Hair follicular keratinocyte (primary cell): ENCODE results near the genes COA4, PPME1 and PGM2L1.

DNA sequence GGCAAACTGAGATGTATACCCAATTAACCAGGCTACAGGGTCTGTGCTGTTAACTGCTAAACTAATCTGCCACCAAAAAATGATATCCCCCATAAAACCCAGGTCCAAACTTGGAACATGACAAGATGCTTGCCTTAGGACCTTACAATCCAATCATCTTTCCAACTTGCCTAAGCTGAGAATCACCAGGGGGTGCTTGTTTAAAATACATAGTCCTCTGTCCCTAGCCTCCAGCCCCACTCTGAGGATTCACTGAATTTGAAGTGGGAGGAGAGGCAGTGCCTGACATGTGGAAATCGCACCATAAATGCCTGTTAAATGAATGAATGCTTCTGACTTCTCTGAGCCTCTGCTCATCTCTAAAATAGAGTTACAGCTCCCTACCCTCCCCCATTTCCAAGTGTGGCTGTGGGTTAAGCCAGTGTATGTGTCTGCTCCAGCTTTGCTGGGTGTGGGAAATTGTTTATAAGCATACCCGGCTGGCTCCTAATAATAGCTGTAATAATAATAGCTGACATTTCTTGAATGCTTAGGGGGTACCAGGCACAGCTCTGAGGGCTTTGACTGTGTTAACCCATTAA lies 6.8 kb upstream of the FCHSD2 start:
- RAMPAGE, long total RNA: no peak

- RAMPAGE, long total RNA: no peak
Observed at GRCh38 chr11:73157135-73158209, 15.4 kb upstream of the FCHSD2 start.

GRCh38 chr11:73200017-73200933 lies 17.8 kb upstream of the P2RY2 start:
- RAMPAGE, long total RNA: no peak

- RAMPAGE, long total RNA: no peak
Observed at GRCh38 chr11:73306811-73307368, 1.2 kb upstream of the ARHGEF17 start.

- RAMPAGE, long total RNA: no peak
Observed at GRCh38 chr11:73309132-73309532, 1.1 kb downstream of the ARHGEF17 start.

GRCh38 chr11:73312940-73313423 lies 4.9 kb downstream of the ARHGEF17 start:
- RAMPAGE, long total RNA: no peak

DNA sequence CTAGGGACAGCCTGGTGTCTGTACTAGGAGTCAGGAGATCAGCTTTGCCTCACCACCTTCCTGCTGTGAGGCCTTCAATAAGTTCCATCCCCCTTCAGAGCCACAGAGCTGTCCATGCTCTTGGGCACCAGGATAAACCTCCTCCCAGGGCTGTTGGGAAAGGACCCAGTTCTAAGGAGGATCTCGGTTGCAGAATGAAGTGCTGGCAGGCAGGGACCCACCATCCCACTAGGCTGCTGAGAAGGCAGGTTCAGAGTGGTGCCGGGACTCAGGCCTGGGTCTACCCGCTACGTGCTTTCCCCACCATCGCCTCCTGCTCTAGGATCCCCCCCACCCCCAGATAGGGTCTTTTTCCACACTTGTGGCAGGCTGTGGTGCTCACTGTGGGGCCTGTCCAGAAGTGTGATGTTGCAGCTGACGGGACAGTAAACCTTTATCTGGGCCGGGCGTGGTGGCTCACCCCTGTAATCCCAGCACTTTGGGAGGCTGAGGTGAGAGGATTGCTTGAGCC lies 9.9 kb downstream of the ARHGEF17 start:
- RAMPAGE, long total RNA: no peak

- RAMPAGE, long total RNA: no peak
Observed at GRCh38 chr11:73324863-73325611, 17.0 kb downstream of the ARHGEF17 start.

DNA sequence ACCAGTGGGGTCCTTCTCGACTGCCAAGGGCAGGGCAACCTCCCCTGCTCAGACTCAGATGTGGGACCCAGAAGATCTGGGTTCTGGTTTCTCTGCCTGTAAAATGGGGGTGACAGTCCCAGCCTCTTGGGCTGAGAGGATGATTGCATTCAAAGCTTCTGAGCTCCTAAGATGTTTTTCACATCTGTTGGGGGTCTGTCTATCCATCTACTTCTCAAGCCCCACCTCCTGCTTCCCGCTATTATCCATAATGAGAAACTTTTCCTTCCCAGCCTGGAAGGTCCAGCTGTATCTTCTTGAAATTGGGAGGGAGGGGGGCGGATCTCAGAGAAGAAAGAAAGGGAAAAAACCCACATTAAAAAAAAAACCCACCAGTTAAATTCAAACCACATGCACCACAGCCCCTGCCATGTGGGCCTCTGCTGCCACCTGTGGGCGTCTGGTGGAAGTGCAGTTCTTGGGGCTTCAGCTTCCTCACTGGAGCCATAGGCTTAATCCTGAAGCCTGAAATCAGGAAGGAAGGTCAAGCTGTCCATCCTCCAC lies 27.2 kb downstream of the ARHGEF17 start:
- RAMPAGE, long total RNA: no peak

DNA sequence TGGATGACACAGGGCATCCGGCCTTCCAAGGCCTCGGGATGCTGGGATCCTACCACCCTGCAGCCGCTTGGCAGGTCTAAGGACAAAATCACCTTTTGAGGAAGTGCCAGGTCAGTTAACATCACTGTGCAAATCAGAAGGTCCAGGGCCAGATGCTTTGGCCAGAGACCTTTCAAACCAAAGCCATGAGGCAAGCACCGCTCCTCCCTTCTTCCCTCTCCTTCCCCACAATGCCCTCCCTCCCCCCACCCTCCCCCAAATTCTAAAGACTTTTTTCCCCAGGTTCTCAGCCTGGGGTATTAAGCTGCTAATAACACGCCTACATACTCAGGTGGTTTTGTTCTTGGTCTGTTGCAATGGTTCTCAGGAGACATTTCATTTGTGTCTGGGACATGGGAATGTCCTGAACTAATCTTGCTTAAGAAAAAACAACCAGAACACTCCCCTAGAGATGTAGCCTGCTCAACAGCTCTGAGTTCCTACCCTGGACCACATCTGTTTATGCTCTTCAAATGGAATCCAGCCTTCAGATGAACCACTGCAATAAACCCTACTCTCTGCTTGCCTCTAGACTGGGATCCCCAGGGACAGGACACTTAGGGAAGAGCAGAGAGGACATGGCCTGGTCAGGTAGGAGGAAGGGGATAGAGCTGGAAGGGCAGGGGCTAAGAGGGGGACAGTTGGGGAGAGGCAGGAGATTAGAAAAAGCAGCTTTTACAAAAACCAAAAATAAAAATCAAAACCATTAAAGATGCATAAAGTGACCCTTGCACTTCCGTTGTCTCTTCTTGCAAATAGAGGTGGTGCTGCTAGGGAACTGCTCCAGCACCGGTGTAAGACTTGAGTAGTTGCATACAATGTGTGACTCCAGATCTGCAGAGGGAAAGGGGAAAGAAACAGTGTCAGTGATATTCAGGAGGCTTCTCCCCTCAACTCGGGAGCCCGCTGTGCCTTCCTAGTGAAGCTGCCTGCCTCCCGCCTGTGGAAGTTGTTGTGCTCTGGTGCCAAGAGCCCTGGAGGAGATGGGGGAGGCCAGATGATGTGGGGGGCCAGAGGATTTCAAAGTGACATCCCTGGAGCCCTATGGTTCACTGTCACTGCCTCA lies 30.0 kb downstream of the RELT start:
- RAMPAGE, long total RNA: no peak

DNA sequence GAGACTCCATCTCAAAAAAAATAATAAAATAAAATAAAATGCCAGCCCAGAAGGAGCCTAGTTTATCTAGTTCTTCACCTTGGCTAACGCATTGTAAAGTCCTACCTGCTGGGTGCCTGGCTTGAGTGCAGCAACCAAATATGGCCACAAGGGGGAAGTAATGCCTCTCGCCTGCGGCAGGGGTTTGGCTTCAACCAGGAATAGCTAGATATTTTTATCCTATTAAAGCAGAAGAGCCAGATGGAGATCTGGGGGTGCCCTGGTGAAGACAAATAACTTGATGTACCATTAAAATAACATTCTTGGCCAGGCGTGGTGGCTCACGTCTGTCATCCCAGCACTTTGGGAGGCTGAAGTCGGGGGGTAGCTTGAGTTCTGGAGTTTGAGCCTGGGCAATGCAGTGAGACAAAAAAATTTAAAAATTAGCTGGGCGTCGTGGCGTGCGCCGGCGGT lies 20.6 kb upstream of the PLEKHB1 start:
- RAMPAGE, long total RNA: no peak

DNA sequence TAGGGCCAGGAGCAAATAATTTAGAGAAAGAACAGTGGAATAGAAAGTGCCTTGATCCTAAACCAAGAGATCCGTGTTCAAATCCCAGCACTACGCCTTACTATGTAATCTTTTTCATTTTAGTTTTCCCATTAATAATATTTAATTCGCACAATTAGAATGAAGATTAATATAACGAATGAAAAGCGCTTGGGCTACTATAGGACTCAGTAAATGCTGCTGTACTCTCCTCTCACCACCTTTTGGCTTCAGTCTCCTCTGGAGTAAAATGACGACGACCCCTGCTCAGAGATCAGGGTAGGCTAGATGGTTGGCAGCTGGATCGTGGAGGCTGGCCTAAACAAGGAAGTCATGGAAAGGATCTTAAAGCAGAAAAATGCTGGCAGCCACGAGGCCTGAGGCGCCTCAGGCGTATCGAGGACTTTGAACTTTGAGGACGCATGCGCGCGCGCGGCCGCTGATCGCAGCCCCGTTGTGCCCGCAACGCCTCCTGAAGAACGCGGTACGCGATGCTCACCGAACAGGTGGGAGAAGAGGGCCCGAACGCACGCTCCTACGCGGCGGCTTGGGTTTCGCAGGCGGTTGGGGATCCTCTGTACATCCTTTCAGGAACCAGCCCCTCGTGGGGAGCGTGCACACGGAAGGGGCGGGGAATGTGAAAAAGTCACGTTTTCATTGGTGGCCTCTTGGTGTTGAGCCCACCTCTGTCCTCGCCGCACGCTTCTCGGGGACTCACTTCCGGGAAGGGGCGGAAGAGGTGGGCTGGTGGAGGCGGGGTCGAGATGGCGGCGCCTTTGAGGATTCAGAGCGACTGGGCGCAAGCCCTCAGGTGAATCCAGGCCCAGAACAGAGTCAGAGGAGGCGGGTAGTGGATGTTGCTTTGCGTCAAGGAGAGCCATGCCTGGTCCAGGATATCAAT lies at the start of gene COA4:
COA4 (minus strand) TSS at position 607 of the 919 bp plus-strand sequence.
- RAMPAGE, long total RNA: start-site peak on the minus strand centred at position 600 of the sequence, 58 bp wide, 196 and 66 reads in 2 replicates; start-site peak on the plus strand centred at position 769 of the sequence, 24 bp wide, 34 and 30 reads in 2 replicates

DNA sequence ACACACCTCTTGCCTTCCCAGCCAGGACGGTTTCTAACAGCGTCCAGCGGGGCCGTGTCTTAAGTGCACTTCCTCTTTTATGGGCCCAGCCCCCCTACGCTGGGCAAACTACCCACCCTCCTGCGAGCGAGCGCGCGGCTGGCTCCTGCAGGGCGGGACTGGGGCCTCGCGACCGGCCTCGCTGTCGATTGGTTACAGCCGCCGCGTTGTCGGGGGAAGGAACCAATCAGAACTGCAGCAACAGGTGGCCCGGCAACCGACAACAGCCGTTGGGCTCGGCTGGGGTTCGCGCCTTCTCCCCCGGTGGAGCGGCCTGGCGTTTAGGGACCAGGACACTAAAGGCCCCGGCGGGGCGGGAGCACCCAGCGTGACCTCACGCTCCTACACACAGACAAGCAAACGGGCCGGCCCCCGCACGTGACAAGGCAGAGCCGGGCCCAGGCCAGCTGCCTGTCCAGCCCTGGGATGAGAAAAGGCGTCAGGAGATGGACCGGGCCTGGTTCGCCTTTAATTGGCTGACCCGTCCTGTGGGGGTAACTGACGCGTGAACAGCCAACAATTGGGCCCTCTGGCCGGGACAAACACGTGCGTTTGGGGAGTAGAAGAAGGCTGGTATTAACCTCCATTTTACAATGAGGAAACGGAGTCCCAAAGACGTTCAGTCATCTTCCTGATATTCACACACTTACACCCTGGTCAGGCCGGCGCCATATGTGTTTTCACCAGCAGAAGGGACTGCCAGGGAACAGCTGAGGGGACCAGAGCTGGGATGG lies 711 bp upstream of the UCP2 start:
- RAMPAGE, long total RNA: no peak

DNA sequence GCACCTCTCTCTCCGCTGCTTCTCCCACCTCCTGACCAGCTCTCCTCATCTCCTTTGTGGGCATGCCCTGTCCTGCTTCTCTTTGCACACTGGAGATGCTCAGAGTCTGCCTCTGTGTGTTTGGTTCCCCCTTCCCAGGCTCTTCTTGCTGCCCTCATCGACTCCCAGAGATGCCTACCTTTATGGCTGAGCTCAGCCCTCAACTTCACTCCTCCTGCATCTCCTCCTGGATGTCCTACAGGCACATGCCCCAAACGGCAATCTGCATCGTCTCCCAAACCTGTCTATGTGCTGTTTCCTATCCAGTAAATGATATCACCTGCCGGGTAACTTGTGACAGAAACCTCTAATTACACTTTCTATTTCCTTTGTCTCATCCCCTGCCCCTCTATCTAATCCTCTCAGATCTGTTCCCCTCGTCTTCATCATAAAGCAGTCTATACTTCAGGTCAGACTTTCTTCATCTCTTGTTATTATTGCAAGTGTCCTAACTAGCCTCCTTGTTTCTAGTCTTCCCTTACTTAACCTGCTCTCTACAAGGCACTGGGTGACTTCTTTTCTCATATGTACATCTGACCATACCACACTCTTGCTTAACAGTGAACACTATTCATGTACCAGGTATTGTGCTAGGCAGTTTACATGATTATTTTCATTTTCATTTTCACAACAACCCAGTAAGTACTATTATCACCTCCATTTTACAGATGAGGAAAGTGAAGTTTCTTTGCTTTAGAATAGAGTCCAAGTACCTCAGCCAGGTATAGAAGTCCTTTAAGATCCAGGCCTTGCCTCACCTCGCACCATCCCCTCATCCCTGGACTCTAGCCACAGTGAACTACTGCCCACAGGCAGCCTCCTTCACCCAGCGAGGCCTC lies 21.9 kb upstream of the UCP3 start:
- RAMPAGE, long total RNA: no peak

DNA sequence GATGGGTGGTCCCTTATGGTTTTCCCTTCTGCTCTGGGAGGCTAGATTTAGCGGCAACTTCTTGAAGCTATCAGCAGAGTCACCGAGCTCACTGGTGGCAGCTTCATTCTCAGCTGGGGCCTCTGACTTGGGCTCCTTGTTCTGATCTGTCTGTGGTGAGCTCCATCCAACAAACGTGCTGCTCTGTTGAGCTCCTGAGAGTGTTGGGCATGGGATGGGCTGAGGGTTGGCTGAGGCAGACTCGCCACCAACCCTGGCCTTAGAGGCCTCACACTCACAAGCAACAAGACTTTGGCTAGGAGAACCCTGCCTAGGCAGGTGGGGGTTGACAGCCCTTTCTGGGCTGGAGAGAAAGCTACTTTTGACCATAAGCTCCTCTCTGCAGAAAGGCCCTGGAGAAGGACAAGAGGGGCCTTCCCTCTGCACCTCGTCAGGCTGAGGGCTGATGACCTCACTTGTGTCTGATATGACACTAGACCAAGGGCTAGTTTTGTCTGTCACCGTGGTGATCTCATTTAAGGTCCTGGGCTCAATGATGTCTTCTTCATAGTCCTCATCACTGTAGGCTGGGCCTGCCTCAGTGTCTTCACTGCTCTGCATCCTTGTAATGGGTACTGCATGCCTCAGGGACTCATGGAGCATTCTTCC lies 24.7 kb upstream of the UCP3 start:
- RAMPAGE, long total RNA: no peak

DNA sequence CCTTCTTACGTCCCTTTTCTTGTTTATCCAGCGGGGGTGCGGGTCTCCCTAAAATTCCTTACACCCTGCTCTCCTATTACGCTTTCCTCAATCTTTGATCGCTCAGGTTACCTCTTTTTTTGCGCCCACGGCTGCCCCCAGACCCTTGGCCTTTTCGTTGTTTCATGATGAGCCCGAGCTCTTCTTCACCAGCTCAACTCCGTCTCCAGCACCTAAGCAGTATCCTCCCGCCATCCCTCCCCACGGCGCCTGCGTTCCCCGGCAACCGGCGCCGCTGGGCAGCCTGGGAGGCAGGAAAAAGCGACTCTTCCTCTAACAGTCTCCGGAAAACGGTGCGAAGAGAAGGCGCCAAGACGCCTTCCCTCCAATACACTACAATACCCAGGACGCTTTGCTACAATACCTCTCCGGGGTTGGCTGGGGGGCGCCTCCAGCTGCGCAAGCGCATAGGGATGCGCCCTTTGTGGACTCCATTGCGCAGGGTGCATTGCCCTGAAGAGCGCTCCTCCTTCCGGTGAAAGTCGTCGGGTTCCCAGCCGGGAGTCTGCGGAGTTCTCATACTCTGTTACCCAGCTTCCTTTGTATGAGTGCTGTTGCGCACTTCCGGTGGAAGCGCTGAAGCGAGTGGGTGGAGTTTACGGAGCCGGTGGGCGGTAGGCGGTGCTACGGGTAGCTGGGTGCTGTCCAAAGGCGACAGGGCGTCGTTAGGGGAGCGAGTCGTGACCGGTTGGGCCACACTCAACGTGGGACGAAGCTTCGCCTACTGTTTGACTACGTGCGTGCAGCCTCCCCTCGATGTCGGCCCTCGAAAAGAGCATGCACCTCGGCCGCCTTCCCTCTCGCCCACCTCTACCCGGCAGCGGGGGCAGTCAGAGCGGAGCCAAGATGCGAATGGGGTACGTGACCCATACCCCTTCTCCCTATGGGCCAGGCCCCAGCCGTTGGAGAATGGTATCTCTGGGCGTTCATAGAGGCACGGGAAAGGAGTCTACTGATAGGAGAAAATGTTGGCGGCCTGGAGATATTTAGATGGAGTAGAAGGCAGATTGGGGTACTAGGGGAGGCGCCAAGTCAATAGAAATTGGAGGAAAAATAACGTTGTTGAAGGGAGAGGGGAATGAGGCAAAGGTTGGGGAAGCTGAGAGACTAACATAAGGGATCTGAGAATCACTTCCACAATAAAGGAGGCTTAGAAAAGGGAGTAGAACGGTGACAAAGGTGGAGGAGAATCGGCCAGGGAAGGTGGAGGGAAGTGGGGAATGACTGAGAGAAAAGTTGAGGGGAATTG lies at the start of gene PPME1:
PPME1 (plus strand) TSS at position 663 of the 1,288 bp plus-strand sequence.
- RAMPAGE, long total RNA: no peak

DNA sequence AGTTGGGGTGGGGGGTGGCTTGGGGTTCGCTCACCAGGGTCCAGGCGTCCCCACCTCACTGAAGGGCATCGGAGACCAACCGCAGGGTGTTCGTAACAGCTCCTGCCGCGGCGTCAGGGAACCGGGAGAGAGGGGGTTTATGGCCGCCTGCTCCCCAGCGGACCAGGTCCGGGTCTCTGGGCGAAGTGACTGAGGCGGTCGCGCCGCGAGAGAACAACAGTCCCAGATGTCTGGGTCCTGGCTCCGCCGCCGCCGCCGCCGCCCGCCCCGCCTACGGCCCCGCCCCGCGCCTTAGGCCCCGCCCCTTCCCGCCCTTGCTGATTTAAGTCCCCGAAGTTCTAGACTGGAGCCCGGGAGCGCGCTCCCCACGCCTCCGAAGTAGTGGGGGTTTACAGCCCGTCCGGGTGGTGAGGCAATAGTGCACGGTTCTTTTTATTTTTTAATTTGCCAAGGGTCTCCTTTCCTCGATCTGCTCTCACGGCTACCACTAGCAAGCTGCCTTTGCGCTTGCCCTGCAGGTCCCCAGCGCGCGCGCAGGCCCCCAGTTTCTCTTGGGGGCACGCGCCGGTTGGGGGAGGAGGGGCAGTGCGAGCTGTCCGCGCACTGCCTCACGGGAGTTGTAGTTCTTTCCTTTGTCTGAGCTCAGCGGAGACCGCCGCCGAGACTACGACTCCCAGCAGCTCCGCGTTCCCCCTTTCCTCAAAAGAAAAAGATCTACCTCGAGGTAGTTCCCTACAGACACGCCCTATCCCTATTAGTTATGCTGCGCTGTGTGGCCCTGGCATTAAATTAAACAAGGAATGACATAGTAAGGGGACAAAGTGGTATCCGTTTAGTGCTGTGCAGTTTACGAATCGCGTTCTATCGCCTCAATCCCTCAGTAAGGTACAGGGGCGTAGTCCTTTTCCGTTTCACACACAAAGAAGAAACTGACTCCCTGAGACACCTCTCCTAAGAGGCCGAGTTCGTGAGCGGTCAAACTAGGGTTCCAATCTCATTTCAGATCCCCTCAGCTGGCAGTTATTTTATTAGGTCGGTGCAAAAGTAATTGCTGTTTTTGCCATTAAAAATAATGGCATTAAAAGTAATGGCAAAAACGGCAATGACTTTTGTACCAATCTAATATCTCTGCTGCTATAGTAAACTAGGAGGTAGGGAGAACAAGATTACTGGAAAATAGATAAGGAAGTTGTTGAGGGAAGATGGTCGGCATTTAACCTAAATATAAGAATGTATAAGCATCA lies at the start of gene PGM2L1:
PGM2L1 (minus strand) TSS at position 228 of the 1,244 bp plus-strand sequence.
- RAMPAGE, long total RNA: no peak

DNA sequence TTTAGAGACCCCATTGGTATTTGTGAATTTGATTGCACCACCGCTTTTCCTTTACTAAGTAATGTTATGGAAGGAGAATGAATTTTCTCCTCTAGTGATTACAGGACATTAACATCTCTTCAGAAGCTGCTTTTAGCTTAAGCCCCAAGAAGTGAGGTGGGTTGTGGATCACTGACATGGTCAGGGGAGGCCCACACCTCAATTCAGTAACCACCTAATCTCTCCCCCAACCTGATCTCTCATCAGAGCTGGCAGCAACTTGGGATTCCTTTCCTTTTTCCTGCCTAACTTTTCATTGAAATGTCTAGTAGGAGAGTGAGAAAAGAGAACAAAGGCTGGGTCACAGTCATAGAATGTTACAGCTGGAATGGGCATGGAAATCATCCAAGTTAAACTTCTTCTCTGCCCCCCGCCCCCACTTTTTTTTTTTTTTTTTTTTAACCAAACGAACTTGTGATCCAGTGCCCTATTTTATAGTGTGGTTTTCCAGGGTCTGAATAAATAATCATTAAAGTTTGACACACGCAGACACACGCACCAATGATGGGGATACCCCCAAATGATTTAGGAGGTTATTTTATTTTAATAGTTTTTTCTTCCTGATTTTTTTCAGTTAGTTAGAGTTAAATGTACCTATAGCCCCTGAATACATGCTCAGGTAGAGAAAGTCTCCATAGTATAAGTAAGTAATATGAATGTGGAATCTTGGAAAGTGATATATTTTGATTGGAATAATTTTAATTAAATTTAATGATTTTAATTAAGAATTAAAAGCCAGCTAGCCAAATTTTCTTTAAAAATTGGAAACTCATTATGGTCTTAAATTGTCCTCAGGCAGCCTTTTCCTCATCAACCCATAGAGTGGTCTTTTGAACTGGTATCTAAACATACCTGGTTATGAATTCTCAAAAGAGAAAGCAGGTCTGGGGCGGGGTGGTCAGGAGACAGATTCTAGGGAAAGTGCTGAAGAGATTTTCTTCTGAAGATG lies 92.0 kb downstream of the RNF169 start:
- RAMPAGE, long total RNA: no peak

- RAMPAGE, long total RNA: no peak
Observed at GRCh38 chr11:75151264-75151754, 402 bp downstream of the SLCO2B1 start.

DNA sequence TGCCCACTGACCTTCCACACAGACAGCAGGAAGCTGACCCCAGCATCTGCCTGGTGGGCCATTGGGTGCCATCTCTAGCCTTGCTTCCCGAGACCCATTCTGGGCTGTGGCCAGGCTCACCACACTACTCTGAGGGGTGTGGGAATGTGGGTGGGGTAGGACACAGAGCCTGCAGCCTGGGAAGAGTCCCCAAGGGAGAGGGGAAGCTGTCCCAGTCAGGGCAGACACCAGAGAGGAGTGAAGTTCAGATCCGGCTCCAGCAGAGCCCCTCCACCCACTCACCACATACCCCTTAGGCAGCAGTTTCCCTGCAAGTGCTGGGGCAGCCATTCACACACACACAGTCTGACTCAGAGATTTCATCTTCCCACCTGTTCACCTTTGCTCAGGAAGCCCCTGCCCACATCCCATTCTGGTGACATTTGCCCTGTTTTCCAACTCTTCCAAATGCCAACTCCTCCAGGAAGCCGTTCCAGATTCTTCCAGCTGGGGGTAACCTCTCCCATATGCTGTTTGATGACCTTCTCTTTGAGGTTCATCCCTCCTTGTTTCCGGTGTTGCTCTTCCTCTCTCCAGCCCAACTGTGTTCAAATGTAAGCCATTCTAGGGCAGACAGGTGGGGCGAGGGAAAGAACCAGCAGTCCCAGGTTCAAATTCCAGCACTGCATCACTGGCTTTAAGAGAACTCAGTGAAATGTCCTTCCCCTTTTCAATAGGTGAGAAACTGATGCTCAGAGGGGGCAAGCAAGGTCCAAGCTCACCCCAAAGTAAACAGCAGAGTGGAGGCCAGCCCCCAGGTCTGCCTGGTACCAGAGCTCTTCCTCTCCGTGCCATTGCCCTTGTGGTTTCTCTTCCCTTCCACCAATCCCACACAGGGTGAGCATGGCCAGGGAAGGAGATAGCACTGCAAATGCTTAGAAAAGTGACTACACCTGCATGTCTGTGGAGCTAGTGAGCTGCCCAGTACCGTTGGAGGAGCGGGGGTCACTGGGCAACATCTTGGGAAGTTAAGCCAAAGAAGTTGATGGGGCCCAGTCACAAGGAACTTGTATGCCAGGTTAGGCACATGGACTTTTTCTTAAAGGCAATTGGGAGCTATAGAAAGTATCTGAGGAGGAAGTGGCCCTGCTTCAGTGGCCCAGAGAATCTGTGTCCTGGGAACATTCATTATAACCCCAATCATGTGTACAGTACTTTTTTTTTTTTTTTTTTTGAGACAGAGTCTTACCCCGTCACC lies 2.2 kb downstream of the SLCO2B1 start:
- RAMPAGE, long total RNA: no peak